Thyroid gland (tissue), 7 donors: ENCODE results near the genes PPL and TMEM114.

DNA sequence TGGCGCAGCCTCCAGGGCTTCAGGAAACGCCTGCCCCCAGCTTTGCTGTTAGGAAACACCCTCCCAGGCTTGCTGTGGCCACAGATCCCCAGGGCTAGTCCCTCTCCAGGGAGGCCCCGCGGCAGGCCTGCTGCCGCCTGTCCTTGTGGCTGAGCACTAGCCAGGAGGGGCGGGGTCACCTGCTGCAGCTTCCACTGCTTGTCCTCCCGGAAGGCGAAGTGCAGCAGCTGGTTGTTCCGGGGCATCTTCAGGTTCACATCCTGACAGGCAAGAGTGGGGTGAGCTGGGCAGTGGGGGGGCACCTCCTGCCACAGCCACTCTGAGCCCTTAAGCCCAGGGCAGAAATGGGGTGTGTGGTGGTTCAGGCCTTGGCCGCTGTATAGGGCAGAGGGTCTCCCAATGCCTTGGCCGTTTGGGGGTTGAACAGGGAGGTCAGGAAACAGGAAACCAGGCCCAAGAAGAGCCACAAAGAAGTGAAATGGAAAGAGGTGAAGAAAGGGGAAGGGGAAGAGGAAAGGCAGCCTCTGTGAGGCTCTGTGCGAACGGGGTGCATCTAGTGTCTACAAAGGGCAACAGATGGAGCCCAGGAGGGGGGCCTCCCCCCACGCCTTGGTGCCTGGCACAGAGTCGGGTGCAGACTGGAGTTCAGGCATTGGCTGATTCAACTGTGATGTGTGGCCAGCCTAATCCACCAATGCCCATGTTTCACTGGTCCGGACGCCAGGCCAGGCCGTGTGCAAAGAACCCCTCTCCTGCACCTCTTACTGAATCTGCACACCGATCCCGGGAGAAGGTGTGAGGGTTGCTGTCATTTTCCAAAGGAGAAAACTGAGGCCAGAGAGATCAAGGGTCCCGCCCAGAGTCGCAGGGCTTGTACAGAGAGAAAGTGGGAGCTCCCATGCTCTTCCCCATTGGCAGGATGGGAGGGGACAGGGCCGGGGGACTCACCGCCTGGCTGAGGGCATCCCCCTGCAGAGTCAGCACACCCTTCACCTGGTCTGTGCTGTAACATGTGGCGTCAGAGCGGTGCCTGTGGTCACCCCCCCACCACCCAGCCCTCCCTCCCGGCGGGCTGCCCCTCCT is 1.8 kb downstream of the ROGDI start:
- PRO-cap, 2 experiments, result no peak in any of the 2 experiments
- RAMPAGE, long total RNA, 5 experiments, result no peak in any of the 5 experiments

- PRO-cap, 2 experiments, result peak in 1 of 2 experiments; most common minus-strand start chr16:4847060 (in 1)
- RAMPAGE, long total RNA, 5 experiments, result no peak in any of the 5 experiments
These were observed 212 bp downstream of the GLYR1 start for GRCh38 chr16:4846994-4847158.

GRCh38 chr16:4918494-4919473 is 18.2 kb downstream of the PPL start:
- PRO-cap, 2 experiments, result peak in 2 of 2 experiments; most common plus-strand start chr16:4918925 (in 2); most common minus-strand start chr16:4918780 (in 2)
- RAMPAGE, long total RNA, 5 experiments, result no peak in any of the 5 experiments

DNA sequence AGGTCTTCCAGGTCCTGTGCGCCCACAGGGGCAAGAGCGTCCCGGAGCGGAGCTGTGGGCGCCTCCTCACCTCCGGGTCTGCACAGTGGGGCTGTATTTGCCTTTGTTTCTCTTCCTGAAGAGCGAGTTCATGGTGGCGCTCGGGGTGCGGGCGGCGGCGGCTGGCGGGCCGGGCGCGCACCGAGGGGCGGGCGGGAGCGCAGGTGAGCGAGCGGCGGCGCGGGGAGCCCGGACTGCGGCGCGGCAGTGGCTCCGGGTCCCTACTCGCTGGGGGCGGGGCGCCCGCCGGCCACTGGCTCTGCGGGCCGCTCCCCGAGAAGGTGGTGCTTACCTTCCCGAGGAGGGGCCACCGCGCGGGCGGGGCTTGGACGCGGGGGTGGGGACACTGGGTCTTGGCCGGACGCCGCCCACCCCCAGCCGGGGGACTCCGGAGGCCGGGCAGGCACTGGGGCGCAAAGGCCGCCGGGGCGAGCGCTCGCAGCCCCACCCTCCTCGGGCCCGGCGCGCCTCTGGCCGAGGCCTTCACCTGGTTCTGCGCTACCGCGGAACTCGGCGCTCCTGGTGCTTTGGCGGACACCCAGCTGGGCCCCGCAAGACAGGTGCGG is at the start of gene PPL:
PPL (minus strand) TSS at position 235 of the 605 bp plus-strand sequence.
- PRO-cap, 2 experiments, result peak in 2 of 2 experiments; most common plus-strand start position 455 of the sequence (in 2); most common minus-strand start position 235 of the sequence (in 1)
- RAMPAGE, long total RNA, 5 experiments, result no peak in any of the 5 experiments

DNA sequence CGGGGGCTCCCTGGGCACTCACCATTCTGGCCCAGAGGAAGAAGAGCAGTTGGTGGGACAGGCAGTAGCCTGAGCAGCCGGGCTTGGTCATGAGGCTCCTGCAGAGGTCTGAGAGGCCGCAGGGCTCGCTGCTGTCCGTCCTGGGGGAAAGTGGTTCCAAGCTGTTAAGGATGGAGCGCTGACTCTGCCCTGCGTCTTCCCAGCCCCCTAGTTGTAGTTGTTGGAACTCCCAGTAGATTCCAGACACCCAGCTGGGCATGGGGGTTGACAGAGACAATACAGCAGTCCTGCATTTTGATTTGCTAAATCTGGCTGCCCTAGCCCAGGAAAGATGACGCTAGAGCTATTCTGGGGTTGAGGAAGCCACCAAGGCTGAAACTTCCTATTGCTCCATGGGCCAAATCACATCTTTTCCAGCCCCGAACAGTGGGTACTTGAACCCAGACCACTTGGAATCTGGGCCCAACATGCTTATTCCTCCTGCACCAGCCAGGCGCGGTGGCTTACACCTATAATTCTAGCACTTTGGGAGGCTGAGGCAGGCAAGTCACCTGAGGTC is 7.2 kb downstream of the C16orf89 start:
- PRO-cap, 2 experiments, result no peak in any of the 2 experiments
- RAMPAGE, long total RNA, 5 experiments, result no peak in any of the 5 experiments

DNA sequence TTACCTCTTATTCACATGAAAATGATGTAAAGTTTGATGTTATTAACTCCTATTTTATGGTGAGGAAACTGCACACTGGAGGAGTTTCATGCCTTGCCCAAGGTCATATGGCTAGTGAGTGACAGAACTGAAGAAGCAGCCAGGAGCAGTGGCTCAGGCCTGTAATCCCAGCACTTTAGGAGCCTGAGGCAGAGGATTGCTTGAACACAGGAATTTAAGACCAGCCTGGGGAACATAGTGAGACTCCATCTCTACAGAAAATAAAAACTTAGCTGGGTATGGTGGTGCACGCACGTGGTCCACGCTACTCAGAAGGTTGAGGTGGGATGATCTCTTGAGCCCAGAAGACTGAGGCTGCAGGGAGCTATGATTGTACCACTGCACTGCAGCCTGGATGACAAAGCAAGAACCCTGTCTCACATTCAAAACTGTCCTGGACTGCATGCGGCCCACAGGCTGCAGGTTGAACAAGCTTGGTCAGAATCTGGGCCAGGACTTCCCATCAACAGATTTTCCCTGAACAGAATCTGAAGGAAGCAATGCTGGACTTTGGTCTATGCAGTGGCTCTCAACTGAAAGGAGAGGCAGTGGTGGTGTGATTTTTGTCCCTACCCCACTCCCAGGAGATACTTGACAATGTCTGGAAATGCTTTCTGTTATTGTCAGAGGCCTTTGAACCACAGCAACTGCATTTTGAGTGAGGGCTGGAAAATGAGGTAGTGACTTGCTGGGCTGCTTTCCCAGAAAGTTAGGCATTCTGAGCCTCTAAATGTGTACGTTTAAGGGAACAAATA is 479.5 kb downstream of the TMEM114 start:
- PRO-cap, 2 experiments, result no peak in any of the 2 experiments
- RAMPAGE, long total RNA, 5 experiments, result no peak in any of the 5 experiments

GRCh38 chr16:8590115-8590668 is at the start of gene TMEM114:
TSS of gene TMEM114 (minus strand) at chr16:8590511.
- PRO-cap, 2 experiments, result no peak in any of the 2 experiments
- RAMPAGE, long total RNA, 5 experiments, result no peak in any of the 5 experiments

GRCh38 chr16:8628516-8629325 is 7.2 kb downstream of the METTL22 start:
- PRO-cap, 2 experiments, result no peak in any of the 2 experiments
- RAMPAGE, long total RNA, 5 experiments, result no peak in any of the 5 experiments

GRCh38 chr16:8694671-8695393 is 20.4 kb downstream of the ABAT start:
- PRO-cap, 2 experiments, result no peak in any of the 2 experiments
- RAMPAGE, long total RNA, 5 experiments, result no peak in any of the 5 experiments

GRCh38 chr16:8801654-8802283 is 4.1 kb downstream of the PMM2 start:
- PRO-cap, 2 experiments, result no peak in any of the 2 experiments
- RAMPAGE, long total RNA, 5 experiments, result no peak in any of the 5 experiments

- PRO-cap, 2 experiments, result no peak in any of the 2 experiments
- RAMPAGE, long total RNA, 5 experiments, result no peak in any of the 5 experiments
These were observed 32.7 kb downstream of the CARHSP1 start for GRCh38 chr16:8836045-8836628.

DNA sequence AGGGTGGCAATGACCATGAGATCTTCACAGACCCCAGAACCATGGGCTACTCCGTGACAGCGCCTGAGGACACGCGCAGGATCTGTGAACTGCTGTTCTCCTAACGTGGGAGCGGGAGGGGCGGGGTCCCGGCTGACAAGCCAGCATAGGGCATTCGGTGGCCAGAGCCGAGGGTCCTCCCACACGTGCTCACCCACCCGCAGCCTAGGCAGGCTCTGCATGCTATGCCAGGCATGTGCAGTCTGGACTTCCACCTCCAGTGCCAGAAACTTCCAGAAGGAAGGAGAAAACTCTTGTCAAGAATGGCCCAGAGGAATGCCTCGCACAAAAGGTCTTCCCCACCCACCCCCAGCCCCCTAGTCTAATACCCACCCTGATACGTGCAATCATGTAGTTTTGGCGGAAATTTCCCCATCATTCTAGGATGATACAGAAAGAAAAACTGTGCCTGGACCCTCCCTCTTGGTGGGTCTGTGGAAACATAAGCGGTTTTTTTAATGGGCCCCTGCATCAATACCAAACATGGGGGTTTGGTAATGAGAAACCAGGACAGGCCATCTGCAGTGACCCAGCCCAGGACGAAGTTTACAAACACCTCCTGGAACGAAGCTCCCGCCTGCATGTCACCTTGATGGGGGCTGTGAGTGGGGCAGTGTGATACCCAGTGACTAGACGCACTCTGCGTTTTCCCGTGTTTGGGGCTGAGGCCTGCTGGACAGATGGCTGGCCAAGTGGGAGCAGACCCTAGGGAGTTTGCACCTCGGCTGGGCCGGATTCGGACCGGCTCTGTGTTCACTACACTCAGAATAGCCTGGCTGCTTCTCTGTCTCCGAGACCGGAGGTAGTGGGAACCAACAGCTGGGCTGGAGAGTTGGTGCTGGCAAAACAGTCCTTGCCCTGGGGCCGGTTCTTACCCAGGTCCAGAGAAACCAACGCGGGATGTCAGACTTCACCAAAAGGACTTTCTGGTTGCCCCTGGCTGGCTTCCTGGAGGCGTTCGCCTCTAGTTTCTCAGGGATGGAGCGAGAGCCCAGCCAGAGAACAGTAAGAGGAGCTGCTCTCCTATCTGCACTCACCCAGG is 20.7 kb downstream of the CARHSP1 start:
- PRO-cap, 2 experiments, result no peak in any of the 2 experiments
- RAMPAGE, long total RNA, 5 experiments, result no peak in any of the 5 experiments

DNA sequence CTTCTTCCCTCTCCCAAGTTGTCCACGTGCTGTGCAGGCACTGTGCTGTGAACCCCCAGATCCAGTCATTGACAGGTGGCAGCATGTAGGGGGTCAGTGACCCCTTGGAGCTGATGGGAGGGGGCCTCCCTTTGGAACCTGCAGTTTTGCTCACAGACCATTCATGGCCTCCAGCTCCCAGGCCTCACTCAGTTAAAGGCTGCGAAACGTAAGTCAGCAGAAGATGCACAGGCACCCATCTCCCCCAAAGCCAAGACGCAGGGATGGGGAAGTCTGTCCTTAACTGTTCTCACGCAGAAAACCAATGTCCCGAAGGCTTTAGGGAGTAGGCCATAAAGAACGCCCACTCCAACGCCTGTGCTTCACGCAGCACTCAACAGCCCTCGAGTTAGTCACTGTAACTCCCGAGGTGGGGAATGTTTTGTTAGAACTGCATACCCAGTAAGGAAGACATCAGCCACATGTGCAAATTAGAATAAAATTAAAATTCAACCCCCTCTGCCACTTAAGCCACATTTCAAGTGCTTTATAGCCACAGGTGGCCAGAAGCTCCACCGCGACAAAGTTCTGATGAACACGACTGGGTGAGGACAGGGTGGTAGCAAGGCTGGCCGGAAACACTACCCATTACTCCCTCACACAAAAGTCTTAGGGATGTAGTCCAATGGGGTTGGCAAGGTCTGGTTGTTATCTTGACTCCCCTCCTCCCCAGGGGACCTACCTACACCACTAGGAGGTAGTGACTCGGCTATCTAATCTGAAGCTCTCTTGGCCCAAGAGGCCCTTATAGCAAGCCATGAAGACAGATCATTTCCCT is 8.1 kb downstream of the LITAFD start:
- PRO-cap, 2 experiments, result no peak in any of the 2 experiments
- RAMPAGE, long total RNA, 5 experiments, result no peak in any of the 5 experiments

DNA sequence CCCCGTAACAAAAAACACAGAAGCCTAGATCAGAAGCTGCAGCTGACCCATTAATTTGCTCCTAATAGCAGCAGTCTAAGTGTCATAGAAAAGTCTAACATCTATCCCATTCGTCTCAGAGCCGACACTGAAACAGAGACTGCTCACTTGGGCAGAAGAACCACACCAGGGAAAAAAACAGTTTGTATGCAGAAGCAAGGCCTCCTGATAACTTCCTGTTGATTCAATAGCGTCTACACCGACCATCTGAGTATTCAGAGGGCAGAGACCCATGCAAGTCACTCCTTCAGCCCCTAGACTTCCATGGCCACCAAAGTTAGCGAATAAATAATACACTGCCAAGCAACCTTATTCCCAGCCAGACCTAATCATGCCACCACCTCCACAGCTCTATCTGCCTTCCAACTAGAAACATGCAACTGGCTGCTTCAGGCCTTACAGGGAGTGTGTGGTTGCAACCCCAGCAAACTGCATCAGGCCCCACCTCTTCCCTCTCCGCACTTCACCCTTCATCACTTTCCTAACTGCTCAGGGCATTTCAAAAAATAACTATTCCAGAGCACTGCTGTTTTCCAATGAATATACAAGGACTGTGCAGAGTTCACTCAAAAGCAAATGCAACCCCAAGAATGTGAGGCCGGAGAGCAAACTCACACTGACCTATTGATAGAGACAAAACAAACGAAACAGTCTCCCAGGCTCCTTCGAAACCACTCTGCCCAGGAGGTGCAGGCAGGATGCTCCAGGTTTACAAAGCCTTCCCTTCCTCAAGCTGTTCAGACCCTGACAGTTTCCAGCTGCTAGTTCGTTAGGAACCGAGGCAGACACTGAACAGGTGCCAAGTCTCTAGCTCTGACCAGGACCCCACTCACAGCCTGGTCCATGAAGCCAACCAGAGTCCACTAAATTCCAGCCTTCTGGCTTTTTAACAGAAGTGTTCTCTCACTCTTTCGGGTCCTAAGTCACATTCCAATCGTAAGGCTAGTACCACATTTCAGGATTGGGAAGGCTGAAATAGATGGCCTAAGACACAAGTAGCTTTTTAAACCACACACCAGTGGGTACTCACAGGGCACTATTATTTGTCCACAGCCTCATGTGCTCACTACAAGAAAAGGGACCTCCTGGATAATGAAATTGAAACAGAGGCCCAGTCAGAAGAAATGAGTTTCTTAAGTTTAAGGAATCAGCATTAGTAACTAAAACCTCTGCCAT is 3.5 kb downstream of the USP7 start:
- PRO-cap, 2 experiments, result peak in 1 of 2 experiments; most common plus-strand start position 713 of the sequence (in 1)
- RAMPAGE, long total RNA, 5 experiments, result no peak in any of the 5 experiments

DNA sequence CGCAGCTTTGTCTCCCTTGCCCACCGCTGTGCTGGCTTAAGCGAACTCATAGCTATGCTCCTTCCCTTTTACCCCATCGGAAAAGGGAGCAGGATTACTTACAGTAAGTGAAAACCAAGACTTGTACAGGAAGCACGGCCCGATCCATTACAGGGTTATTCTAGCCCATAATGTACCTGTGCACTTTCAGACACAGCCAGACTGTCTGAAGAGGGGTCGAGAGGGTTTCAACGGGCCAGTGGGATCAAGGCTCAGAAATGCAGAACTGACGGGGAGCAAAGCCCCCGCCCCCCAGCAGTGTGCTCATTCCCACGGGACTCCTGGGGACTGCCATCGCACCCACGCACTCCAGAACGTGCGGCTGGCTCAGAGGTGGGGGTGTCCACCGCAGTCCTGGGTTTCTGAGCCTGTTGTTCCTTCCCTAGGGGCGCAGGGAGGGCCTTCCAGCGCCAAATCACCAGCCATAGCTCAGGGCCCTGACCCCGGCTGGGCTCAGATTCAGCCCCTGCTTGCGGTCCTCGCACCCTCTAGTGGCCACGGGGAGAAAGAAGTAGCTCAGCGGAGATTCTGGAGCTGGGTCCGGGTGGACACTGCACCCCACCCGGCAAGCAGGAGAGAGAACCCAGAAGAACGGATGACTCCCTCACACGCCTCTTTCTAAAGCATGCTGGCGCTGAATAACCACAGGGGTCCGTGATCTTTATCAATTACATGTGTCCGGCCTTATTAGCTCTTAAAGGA is 44.9 kb upstream of the USP7 start:
- PRO-cap, 2 experiments, result no peak in any of the 2 experiments
- RAMPAGE, long total RNA, 5 experiments, result no peak in any of the 5 experiments

DNA sequence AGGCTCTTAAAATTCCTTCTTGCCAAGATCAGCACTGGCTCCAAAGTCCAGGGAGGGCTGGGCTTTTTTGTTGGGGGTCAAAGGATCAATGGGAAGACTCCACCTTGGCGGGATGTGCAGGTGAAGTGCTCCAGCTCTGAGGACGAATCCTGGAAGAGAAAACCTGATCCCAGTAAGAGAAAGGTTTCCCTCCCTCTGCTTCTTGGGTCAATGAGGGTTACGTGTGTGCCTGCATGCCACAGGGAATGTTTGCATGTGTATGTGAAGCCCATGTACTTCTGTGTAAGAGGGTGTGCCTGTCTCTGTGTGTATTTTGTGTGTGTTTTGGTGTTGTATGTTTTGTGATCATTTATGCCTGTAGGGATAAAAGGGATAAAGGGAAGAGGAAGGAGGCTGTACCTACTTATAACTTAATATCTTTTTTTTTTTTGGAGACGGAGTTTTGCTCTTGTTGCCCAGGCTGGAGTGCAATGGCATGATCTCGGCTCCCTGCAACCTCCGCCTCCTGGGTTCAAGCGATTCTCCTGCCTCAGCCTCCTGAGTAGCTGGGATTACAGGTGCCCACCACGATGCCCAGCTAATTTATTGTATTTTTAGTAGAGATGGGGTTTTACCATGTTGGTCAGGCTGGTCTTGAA is 195.8 kb downstream of the HAPSTR1 start:
- PRO-cap, 2 experiments, result no peak in any of the 2 experiments
- RAMPAGE, long total RNA, 5 experiments, result no peak in any of the 5 experiments

DNA sequence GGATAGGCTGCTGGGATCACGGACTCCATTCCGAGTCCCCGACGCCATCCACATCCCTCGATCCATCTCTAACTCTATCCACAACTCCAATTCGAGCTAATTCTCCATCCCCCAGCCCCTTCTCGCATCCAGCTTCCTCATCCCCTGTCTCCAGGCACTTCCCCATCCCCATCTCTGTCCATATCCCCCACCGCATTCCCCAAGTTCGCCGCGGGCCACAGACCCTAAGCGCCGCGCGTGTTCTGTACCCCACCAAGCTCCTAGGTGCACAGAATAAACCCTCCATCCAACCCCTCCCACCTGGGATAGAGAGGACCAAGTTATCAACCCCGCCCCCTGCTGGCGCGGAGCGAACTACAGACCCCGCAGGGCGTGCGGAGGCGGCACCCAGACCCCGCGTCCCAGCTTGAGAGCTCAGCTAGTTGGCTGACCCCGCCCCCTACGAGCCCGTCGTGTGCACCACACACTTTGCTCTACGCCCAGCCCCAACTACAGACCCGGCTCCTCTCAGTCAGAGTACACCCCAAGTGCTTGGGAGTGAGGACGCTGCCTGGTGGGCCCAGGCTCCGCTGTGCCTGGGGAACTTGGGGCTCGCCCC is 1.6 kb downstream of the GRIN2A start:
- PRO-cap, 2 experiments, result no peak in any of the 2 experiments
- RAMPAGE, long total RNA, 5 experiments, result no peak in any of the 5 experiments

GRCh38 chr16:10182022-10182264 is 285 bp downstream of the GRIN2A start:
- PRO-cap, 2 experiments, result no peak in any of the 2 experiments
- RAMPAGE, long total RNA, 5 experiments, result no peak in any of the 5 experiments

- PRO-cap, 2 experiments, result no peak in any of the 2 experiments
- RAMPAGE, long total RNA, 5 experiments, result no peak in any of the 5 experiments
These were observed 5.7 kb downstream of the ATF7IP2 start for GRCh38 chr16:10391265-10392192.

GRCh38 chr16:10545551-10546066 is 34.8 kb downstream of the EMP2 start:
- PRO-cap, 2 experiments, result no peak in any of the 2 experiments
- RAMPAGE, long total RNA, 5 experiments, result no peak in any of the 5 experiments